SK-N-DZ (cell line): ENCODE measurements around the gene CRLF2.

RAMPAGE:
- cytosol, long total RNA = no peak
- nucleus, long total RNA = no peak
These were observed 2.6 kb downstream of the GTPBP6 start for GRCh38 chrX:315825-316626.

DNA sequence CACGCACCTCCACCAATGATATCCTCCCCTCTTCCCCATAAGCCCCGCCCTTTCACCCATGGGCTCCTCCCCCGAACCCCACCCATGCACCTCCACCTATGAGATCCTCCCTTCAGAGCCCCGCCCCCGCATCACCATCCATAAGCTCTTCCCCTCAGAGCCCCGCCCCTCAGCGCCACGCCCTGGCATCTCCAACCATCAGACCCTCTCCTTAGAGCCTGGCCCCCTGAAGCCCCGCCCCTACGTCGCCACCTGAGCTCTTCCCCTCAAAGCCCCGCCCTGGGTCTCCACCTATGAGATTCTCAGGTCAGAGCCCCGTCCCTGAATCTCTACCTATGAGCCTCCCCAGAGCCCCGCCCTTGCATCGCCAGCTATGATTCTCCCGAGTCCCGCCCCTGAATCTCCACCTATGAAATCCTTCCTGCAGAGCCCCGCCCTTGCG is 748 bp downstream of the GTPBP6 start:
RAMPAGE:
- cytosol, long total RNA = no peak
- nucleus, long total RNA = no peak

RAMPAGE:
- cytosol, long total RNA = no peak
- nucleus, long total RNA = no peak
These were observed 6.9 kb downstream of the CRLF2 start for GRCh38 chrX:1205553-1206033.

GRCh38 chrX:1212368-1212500 is 215 bp downstream of the CRLF2 start:
RAMPAGE:
- cytosol, long total RNA = no peak
- nucleus, long total RNA = no peak

GRCh38 chrX:1212501-1213005 is at the start of gene CRLF2:
CRLF2 (minus strand) TSS chrX:1212649.
RAMPAGE:
- cytosol, long total RNA = no peak
- nucleus, long total RNA = no peak

GRCh38 chrX:1400783-1401669 is 9.1 kb upstream of the SLC25A6 start:
RAMPAGE:
- cytosol, long total RNA = no peak
- nucleus, long total RNA = no peak

RAMPAGE:
- cytosol, long total RNA = no peak
- nucleus, long total RNA = no peak
These were observed 26.6 kb upstream of the SLC25A6 start for GRCh38 chrX:1418440-1418973.

RAMPAGE:
- cytosol, long total RNA = no peak
- nucleus, long total RNA = no peak
These were observed 27.3 kb upstream of the SLC25A6 start for GRCh38 chrX:1419082-1419678.

RAMPAGE:
- cytosol, long total RNA = no peak
- nucleus, long total RNA = no peak
These were observed 29.0 kb upstream of the SLC25A6 start for GRCh38 chrX:1420866-1421377.

RAMPAGE:
- cytosol, long total RNA = no peak
- nucleus, long total RNA = no peak
These were observed 19.0 kb upstream of the ASMTL start for GRCh38 chrX:1471567-1472324.

DNA sequence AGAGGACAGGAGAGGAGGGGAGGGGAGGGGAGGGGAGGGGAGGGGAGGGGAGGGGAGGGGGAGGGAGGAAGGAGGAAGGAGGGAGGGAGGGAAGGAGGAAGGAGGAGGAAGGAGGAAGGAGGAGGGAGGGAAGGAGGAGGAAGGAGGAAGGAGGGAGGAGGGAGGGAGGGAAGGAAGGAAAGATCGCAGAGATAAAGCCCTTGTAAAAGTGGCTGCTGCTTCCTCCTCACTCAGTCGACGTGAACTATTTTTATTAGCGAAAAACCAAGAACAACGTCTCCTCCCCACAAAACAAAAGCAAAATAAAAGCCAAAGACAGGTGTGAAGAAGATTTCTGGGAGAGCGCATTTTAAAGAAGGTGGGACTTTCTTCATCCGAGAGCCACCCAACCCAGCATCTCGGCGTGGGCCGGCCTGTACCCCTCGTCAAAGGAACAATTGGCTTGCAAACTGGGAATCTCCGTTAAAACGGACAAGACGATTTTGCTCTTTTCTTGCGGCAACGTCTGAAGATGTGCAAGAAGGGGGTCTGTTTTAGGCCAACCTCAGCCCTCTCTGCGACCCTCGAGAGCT is 40.7 kb upstream of the ASMTL start:
RAMPAGE:
- cytosol, long total RNA = no peak
- nucleus, long total RNA = no peak

RAMPAGE:
- cytosol, long total RNA = no peak
- nucleus, long total RNA = no peak
These were observed 5.7 kb downstream of the P2RY8 start for GRCh38 chrX:1530828-1532057.

RAMPAGE:
- cytosol, long total RNA = no peak
- nucleus, long total RNA = no peak
These were observed 515 bp downstream of the AKAP17A start for GRCh38 chrX:1591959-1592278.

DNA sequence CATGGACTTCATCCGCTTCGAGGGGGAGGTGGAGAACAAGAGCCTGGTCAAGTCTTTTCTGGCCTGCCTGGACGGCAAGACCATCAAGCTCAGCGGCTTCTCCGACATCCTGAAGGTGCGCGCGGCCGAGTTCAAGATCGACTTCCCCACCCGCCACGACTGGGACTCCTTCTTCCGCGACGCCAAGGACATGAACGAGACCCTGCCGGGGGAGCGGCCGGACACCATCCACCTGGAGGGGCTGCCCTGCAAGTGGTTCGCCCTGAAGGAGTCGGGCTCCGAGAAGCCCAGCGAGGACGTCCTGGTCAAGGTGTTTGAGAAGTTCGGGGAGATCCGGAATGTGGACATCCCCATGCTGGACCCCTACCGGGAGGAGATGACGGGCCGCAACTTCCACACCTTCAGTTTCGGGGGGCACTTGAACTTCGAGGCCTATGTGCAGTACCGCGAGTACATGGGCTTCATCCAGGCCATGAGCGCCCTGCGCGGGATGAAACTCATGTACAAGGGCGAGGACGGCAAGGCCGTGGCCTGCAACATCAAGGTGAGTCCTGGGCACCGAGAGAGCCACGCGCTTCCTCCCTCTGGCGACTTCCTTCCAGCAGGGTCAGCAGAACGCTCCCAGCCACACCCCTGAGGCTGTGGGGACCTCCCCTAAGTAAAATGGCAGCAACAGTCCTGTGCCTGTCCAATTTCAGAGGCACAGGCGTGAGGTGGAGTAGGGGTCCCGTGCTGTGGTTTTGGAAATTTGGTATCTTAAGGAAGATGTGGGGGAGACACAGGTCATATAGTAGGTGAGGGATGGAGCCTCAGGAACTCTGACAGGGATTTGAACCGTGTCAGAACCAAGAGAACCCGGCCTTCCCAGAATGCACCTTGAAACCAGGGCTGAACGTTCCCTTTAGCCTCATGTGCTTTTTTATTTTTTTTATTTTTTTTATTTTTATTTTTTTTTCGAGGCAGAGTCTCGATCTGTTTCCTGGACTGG is 2.6 kb downstream of the AKAP17A start:
RAMPAGE:
- cytosol, long total RNA = no peak
- nucleus, long total RNA = no peak

RAMPAGE:
- cytosol, long total RNA = no peak
- nucleus, long total RNA = no peak
These were observed 310.2 kb downstream of the ASMT start for GRCh38 chrX:1925009-1925464.

GRCh38 chrX:2242860-2243386 is 257.9 kb downstream of the DHRSX start:
RAMPAGE:
- cytosol, long total RNA = no peak
- nucleus, long total RNA = no peak

RAMPAGE:
- cytosol, long total RNA = no peak
- nucleus, long total RNA = no peak
These were observed 181.8 kb downstream of the DHRSX start for GRCh38 chrX:2318939-2319386.

DNA sequence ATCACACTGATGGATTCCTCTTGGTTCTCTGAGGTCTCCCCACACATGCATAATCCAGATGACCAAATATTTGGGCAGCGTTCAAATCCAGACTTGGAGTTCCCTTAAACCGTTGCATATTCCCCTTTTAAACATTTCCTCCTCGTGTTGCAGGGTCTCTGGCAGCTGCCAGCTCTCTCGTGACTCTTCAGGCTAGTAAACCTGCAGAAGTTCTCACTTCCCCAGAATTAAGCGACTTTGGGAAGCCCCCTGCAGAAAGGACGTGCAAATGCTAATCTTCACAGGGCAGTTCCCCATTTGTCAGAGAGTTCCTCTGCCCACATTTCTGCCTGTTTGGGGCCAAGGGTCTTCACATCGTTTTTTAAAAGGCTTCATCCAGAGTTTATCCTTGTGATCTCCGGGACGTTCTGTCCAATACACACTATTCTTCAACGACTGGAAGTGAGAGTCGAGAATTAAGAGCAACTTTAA is 20.6 kb upstream of the DHRSX start:
RAMPAGE:
- cytosol, long total RNA = no peak
- nucleus, long total RNA = no peak

DNA sequence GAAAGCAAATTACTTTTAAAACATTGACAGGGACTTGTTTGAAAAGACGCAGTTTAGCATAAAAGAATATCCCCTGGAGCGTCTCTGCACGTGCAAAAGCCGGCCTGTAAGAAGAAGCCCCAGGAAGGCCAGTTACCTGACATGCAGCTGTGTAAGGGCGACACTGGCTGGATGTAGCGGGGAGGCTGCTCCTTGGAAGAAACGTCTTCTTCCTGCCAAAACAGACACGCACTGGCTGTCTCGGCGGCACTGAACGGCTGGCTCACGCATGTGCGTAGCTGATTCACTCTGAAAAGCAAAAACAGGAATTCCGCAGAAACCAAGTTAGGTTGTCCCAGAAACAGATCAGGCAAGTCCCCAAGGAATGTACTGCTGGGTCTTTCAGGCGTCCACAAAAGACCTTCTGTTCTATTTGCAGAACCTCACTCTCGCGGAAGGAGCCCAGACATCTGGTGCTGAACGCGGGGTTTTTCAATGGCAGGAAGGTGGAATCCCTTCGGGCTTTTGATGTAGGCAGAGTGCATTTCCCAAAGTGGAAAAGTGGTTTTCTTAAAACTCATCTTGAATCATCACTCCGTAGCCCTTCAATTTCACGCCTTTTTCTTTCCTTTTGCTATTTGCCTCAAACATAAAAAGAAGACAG is 4.0 kb upstream of the ARSL start:
RAMPAGE:
- cytosol, long total RNA = no peak
- nucleus, long total RNA = no peak

RAMPAGE:
- cytosol, long total RNA = no peak
- nucleus, long total RNA = no peak
These were observed 907 bp downstream of the MXRA5 start for GRCh38 chrX:3345159-3346330.